Cerebral cortex (tissue), 2 donors: ENCODE results near the genes MRPL3, UBA5 and TF.

DNA sequence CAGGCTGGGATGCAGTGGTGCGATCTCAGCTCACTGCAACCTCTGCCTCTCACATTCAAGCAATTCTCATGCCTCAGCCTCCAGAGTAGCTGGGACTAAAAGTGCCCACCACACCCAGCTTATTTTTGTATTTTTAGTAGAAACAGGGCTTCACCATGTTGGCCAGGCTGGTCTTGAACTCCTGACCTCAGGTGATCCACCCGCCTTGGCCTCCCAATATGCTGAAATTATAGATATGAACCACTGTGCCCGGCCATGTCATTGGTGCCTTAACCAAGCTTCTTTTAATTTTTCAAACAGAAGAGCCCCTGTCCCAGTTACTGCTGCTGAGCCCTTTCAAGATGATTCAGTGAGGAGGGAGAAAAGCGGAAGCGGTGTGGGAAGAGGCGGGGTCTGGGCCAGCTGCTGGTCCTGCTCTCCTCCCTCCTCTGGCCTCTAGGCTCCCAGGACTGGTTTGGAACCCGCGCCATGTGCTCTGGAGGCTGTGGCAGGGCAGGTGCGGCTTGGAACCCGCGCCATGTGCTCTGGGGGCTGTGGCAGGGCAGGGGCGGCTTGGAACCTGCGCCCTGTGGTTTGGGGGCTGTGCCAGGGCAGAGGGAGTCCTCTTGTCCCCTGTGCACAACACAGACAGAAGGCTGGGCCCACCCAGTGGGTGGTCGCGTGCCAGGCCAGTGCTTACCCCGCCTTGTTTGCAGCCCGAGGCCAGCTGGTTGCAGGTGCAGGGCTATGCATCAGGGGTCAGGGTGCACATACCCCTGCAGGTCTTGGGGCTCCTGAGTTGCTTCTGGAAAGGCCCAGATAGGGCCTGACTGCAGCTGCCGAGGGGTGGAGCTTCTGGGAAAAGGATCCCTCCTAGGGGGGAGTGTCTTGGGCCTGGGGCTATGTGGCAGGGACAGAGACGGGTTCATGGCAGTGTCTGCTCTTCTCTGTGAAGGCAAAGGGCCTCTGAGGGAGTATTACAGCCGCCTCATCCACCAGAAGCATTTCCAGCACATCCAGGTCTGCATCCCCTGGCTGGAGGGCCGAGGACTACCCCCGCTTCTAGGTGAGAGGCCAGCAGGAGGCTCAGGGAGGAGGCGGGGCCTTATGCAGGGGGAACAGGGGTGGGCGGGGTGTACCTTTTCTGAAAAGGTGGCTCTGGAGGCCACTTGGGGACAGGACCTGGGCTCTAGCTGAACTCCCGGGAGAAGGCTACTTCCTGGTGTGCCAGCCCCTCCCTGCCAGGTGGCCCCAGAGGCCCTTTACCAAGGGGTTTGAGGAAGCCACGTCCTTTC, 12.3 kb downstream of the ALG1L2 start:
- PRO-cap, 2 experiments: no peak in any of the 2 experiments

DNA sequence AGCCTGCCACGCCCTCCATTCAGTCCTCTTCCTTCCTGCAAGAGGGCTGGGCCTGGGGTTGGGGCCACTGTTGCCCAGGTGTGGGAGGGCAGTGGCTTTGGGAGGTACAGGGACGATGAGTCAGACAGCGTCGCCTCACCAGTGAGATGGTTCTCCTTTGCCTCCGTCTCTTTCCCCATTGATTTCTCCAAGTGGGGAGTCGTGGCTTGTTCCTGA, 13.0 kb downstream of the ALG1L2 start:
- PRO-cap, 2 experiments: no peak in any of the 2 experiments

DNA sequence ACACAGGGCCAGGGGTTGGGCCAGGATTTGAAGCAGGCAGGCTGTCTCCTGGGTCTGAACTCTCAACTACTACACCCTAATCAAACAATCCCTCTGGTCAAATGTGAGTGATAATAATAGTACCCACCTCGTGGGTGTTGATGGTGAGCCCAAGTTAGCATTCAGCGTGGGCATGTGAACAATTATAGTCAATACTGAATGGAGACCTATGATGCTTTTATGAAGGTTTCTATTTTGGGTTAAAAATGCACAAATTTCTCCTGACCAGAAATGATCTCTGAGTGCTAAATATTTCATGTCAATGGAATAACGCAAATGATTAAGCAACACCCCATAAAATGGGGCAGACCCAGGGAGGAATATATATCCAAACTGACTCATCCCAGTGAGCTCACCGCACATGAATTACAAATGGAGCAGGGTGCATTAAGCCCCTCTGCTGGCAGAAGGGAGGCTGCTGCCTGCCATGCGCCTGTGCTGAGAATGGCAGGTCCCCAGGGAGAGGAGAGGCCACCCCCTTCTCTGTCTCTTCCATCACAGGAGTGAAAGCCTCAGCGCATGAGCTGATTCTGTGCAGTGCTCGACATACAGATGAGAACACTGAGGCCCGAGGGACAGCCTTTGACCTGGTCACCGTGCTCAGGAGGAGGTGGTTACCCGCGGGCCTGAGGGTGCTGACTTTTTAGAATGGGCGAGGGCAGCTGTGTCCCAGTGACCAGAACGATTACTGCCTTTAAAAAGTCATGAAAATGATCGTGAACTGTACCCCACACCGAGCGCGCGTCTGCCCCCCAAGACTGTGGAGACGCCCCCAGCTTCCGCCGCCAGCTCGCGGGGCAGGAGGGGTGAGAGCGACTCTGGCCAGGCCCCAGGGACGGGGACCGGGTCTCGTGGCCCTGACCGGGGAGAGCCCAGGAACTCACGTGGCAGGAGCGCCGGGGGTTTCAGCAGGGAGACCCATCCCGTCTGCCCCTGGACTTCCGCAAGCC, 29.0 kb downstream of the ALG1L2 start:
- PRO-cap, 2 experiments: no peak in any of the 2 experiments

GRCh38 chr3:130744332-130745159, 2.1 kb downstream of the PIK3R4 start:
- PRO-cap, 2 experiments: no peak in any of the 2 experiments

DNA sequence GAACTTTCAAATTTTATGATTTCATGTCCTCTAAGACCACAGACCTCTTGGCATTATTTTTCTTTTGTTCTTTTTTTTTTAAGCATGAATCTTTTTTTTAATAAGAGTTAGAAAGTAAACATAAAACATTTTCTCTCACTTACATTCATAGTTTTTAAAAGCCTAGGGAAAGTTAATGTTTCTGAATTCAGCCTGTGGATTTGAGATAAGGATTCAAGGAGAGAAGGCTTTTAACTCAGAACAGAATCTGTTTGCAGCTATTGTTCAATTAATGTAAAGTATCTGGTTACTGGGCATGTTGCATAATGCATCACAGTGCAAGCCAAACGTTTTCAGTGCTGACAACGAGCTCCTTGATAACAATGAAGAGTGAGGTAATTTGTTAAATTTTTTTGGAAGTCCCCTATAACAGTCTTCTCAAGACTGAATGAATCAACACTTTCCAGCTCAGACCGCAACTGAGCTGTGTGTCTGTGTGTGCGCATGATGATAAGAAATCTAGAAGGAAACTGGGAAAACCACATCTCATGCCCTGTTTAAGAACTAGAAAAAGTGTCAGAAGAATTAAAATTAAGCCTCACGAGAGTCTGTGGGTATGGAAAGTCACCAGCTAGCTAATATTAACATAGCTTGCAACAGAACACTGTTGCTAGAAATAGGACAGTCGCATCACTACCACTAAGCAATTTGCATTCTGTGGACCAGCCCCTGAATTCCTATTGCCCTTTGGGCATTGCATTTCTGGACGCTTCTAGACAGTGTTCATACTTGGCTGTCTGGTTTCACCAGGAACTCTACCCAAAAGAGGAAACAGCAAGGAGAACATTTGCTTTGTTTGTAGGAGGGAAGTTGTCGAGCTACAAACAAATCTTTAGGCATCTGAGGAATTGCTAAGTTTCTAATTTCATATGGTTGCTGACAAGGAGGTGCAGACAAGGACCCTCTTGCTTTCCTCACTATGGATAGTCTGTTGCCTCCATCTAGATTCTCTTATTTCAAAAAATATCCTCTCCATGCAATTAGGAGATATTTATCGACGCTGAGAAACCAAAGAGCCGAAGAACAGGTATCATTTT, 43.7 kb upstream of the ATP2C1 start:
- PRO-cap, 2 experiments: peak in 1 of 2 experiments; most common plus-strand start position 435 of the sequence (in 1); most common minus-strand start position 364 of the sequence (in 1)

- PRO-cap, 2 experiments: no peak in any of the 2 experiments
Measured at GRCh38 chr3:131383359-131383936, 1.9 kb downstream of the NUDT16 start.

DNA sequence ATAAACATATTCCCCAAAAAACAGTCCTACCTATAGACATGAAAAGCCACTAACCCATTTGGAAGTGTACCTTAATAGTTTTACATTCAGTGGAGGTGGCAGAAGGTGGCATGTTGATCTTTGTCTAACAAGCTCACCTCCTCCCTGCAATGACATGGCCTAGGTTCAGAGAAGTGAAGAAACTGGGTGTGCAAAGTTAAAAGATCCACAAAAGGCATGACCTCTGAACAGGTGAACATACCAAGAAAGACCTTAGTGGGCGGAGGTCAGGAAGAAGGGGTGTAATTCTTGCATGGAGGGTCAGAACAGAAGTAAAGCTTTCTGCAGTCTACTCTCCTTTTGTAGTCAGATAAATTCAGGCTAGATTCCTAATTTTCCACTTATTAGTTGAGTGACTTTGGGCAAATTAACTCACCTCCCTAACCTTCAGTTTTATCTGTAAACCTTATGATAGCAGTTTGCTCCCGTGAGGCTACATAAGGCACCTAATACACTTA, 767 bp downstream of the MRPL3 start:
- PRO-cap, 2 experiments: no peak in any of the 2 experiments

- PRO-cap, 2 experiments: peak in 1 of 2 experiments; most common plus-strand start chr3:131503053 (in 1); most common minus-strand start chr3:131502962 (in 1)
Measured at GRCh38 chr3:131502470-131503297, at the start of gene MRPL3. TSS of gene MRPL3 (minus strand) at chr3:131502971.

DNA sequence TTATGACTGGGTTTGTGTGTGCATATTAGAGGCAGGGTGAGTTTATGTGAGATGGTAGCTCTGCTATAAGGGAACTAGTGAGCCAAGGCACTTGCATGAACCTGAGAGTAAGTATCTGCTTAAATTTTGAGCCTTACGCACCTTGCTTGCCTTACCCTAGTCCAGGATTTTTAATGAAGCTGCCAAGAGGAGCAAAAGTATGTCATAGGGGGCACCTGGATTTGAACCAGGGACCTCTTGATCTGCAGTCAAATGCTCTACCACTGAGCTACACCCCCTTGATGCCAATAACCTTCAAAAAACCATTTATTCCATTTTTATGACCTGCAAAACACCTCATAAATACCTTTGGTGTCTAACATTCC, 88.3 kb upstream of the ACP3 start:
- PRO-cap, 2 experiments: no peak in any of the 2 experiments

GRCh38 chr3:132660147-132661004, at the start of gene UBA5:
TSS of gene UBA5 (plus strand) at chr3:132660329.
- PRO-cap, 2 experiments: peak in 1 of 2 experiments; most common plus-strand start chr3:132660384 (in 1); most common minus-strand start chr3:132660261 (in 1)

GRCh38 chr3:132704109-132704605, 18.1 kb downstream of the NPHP3 start:
- PRO-cap, 2 experiments: no peak in any of the 2 experiments

DNA sequence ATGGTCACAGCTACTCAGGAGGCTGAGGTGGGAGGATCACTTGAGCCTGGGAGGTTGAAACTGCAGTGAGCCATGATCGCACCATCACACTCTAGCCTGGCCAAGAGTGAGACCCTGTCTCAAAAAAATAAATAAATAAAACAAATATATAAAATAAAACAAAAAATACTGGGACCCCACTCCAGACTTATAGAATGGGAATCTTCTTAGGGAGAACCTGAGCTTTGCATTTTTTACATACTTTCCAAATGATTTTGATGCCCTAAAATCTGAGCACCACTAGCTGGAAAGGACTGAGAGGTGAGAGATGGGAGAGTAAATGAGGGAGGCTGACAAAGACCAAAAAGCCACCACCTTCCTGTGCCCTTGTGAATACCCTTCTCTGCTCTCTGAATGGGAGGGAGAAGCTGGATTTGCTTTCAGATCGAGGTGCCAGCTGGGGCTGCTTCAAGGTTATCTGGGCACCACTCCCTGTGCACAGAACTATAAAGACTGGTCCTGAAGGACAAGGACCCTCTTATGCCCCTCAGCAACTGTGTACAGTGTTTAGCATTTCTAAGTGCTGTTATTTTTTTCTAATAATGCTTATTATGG, 37.7 kb upstream of the CDV3 start:
- PRO-cap, 2 experiments: no peak in any of the 2 experiments

GRCh38 chr3:133574815-133575343, 1.4 kb downstream of the CDV3 start:
- PRO-cap, 2 experiments: no peak in any of the 2 experiments

- PRO-cap, 2 experiments: no peak in any of the 2 experiments
Measured at GRCh38 chr3:133576268-133576732, 2.8 kb downstream of the CDV3 start.

- PRO-cap, 2 experiments: no peak in any of the 2 experiments
Measured at GRCh38 chr3:133583851-133584194, 10.3 kb downstream of the CDV3 start.

DNA sequence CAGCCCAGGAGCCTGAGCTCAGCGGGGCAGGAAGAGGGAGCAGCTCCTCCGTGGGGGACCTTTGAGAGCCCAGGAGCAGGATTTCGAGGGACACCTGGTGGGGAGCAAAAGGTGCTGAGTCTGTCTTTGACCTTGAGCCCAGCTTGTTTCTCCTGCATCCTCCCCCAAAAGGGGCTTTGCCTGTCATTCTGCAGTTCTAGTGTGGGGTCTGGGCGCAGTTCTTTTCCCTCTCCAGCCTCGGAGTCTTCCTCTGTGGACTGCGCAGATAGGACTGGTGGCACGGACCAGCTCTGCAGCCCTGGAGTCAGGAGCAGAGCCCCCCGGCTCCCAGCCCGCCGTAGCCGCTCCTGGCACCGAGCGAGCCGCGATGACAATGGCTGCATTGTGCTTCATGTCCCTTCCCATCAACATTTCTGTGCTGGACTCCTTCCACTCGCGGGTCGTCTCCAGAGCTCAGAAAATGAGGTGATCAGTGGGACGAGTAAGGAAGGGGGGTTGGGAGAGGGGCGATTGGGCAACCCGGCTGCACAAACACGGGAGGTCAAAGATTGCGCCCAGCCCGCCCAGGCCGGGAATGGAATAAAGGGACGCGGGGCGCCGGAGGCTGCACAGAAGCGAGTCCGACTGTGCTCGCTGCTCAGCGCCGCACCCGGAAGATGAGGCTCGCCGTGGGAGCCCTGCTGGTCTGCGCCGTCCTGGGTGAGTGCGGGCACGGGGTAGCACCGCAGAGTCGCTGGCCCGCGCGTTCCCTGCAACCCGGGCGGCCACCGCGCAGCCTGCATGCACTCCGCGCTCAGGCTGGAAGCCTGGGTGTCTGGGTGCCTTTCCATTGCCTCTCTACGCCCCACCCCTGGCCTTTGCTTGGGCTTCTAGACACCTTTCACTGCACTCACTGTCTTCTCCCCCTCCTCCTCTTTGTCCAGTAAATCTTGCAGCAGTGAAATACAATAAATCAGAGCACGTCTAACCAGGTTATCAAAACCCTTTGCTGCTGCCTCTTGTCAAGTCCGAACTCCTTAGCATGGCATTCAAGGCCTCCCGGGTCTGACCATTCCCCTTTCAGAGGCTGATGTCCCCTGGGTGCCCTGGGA, at the start of gene TF:
Gene TF (plus strand): TSS at position 609 of the 1,091 bp plus-strand sequence.
- PRO-cap, 2 experiments: peak in 1 of 2 experiments; most common plus-strand start position 609 of the sequence (in 1); most common minus-strand start position 273 of the sequence (in 1)

- PRO-cap, 2 experiments: no peak in any of the 2 experiments
Measured at GRCh38 chr3:133763772-133764546, 17.8 kb downstream of the TF start.

- PRO-cap, 2 experiments: no peak in any of the 2 experiments
Measured at GRCh38 chr3:134155140-134155813, 95.4 kb downstream of the RYK start.

GRCh38 chr3:134312432-134313209, 61.6 kb downstream of the AMOTL2 start:
- PRO-cap, 2 experiments: no peak in any of the 2 experiments

DNA sequence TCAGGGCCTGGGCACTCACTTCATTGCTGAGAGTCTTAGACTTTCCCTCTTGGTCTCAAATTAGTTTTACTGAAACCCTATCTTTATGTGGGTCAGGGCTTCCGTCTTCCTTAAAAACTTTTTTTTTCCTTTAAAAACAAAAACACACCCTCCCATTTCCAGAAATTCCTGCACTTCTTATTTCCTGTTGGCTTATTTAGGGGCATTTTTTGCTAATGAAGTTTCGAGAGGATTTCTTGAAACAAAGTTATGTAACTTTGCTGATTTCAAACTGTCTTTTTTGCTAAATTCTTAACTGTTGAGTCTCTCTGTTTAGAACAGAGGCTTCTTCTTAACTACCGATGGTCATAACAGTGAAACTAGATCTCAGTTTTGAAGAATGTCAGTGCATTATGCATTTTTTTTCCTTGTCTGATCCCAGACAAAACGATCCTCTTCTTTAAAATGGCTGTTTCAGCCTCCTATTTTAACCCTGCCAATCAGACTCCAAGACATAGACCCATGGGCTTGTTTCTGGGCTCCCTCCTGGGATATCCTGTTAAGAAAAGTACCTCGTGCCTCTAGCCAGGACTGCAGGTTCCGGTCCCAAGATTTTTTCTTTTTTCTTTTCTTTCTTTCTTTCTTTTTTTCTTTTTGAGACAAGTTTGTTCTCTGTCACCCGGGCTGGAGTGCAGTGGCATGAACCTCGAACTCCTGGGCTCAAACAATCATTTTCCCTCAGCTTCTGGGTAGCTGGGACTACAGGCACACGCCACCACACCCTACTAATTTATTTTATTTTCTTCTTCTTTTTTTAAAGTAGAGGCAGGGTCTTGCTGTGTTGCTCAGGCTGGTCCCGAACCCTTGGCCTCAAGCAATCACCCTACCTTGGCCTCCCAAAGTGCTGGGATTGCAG, 23.2 kb downstream of the ANAPC13 start:
- PRO-cap, 2 experiments: no peak in any of the 2 experiments